Kidney (tissue), 2 donors: ENCODE results near the gene CD200.

GRCh38 chr3:108046845-108047581, 43.8 kb downstream of the CD47 start:
- PRO-cap = no peak
- RRBS = no CpG with 5 or more reads among the region's 4 CpGs

DNA sequence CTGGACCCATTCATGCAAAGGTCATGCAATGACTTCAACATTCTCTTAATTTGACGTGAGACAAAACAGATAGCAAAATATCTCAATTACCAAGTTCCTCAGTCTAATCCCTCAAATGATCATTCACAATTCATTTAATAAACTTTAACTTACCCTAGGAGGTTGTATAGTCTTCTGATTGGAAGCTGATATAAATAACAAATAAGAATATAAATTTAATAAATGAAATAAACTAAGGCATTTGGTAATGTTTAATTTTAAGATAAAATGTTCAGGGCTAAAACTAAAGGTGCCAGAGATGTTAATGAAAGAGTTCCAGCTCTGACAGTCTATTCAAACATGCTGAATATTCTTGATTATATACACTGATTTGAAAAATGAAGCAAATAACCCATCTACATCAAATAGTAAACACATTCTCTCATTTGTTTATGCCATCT, 39.0 kb downstream of the CD47 start:
- PRO-cap = no peak
- RRBS = no CpG with 5 or more reads among the region's 1 CpG

GRCh38 chr3:108090102-108090895, 532 bp downstream of the CD47 start:
- PRO-cap = bidirectional peak, plus-strand start at chr3:108090468, minus-strand start at chr3:108090409
- RRBS = no CpG with 5 or more reads among the region's 51 CpGs

GRCh38 chr3:108250338-108250816, 28.2 kb upstream of the IFT57 start:
- PRO-cap = no peak
- RRBS = no CpG with 5 or more reads among the region's 4 CpGs

DNA sequence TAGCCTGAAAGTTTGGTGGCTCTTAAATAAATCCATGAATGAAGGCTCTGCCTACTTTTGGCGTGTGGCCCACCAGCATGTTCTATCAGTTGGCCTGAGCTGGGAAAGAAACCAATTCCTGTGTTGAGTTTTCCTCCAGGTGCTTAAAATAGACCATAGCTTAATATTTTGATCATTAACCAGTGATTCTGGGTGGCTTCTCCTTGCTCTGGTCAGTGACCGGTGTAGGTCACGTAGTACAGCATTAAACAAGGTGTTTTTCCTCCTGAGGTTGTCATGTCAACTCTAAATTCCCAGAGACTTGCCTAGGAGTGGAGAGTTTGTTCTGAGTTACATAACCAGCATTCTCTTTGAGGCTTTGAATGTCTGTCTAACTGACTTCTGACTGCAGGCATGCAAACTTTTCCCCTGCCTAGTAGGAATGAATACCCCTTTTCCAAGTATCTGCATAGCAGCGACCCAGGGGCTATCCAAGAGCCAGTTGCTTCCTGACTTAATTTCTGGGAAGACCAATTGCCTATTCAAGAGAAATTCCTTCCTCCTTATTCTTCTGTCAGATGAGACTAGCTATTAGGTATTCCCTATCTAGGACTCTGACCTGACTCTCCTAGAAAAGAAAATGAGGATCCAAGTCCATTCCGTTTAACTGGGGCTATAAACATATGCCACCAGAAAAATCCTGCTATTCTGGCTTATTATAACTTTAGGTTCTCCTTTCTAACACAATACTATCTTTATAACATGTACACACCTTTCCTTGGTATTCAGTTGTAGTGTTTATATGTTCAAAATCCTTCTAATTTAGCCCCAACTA, 1.5 kb downstream of the HHLA2 start:
- PRO-cap = no peak
- RRBS = no CpG with 5 or more reads among the region's 5 CpGs

GRCh38 chr3:108602441-108603429, 13.2 kb downstream of the DZIP3 start:
- PRO-cap = no peak
- RRBS = no CpG with 5 or more reads among the region's 8 CpGs

DNA sequence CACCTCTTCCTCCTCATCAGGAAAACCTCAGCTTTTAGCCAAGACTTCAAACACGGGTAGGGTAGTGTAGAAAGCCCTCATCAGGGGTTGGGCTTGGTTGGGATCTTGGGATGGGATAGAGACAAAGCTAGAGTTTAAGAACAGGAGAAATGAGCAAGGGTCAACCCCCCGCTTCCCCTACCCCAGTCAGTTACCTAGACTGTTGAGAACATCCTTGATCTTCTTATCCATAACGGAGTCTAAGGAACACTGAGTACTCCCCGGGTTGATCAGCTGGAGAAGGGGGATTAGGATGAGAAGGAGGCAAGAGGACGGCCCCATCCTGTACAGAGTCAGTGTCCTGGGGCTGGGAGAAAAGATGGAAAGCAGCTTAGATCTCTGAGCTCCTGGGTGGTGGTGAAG, 344 bp downstream of the RETNLB start:
- PRO-cap = no peak
- RRBS = no CpG with 5 or more reads among the region's 5 CpGs

DNA sequence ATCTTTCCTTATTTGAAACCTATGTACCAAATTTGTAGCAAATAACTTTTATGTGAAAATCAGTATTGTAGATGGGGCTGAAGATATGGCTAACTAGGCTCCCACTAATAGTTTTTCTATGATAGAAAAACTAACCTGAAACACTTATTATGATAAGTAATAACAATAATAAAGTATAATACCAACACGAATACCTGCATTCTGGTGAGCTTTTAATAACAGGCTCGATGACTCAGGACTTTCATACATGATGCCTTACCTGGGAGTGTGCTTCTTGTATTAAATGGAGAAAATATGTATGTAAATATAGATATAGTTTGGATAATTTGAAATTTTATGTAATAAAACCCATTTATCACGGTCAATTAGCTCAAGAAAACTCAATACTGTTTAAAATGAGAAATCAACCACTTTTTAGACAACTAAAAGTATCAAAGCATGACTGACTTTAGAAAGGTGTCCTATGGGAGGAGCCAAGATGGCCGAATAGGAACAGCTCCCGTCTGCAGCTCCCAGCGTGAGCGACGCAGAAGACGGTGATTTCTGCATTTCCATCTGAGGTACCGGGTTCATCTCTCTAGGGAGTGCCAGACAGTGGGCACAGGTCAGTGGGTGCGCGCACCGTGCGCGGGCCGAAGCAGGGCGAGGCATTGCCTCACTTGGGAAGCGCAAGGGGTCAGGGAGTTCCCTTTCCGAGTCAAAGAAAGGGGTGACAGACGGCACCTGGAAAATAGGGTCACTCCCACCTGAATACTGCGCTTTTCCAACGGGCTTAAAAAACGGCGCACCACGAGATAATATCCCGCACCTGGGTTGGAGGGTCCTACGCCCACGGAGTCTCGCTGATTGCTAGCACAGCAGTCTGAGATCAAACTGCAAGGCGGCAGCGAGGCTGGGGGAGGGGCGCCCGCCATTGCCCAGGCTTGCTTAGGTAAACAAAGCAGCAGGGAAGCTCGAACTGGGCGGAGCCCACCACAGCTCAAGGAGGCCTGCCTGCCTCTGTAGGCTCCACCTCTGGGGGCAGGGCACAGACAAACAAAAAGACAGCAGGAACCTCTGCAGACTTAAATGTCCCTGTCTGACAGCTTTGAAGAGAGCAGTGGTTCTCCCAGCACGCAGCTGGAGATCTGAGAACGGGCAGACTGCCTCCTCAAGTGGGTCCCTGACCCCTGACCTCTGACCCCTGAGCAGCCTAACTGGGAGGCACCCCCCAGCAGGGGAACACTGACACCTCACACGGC, 182.8 kb upstream of the NECTIN3 start:
- PRO-cap = no peak
- RRBS = no CpG with 5 or more reads among the region's 38 CpGs

GRCh38 chr3:111083536-111084700, 12.3 kb downstream of the NECTIN3 start:
- PRO-cap = no peak
- RRBS = no CpG with 5 or more reads among the region's 8 CpGs

DNA sequence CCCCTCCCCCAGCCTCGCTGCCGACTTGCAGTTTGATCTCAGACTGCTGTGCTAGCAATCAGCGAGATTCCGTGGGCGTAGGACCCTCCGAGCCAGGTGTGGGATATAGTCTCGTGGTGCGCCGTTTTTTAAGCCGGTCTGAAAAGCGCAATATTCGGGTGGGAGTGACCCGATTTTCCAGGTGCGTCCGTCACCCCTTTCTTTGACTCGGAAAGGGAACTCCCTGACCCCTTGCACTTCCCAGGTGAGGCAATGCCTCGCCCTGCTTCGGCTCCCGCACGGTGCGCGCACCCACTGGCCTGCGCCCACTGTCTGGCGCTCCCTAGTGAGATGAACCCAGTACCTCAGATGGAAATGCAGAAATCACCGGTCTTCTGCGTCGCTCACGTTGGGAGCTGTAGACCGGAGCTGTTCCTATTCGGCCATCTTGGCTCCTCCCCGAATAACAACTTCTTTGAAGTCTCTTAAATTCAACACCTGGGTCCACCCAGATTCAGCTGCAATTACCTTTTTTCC, 19.9 kb downstream of the CD96 start:
- PRO-cap = no peak
- RRBS = no CpG with 5 or more reads among the region's 31 CpGs

DNA sequence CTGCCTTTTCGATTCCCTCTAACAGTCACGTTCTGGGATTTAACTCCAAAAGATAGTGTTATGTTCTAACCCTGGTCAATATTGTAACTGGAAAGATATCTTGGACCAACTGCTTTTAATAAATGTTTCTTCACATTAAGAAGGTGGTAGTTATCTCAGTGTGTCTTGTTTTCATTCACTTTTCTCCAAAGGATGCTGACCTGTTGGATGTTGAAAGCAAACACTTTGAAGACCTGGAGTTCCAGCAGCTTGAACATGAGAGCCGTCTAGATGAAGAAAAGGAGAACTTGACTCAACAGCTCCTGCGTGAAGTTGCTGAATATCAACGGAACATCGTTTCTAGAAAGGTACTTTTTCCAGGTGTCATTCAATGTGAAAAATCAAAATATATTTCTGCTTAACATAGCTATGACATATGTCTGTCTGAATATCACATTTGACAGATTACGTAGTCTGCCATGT, 39.5 kb upstream of the ABHD10 start:
- PRO-cap = no peak
- RRBS = no CpG with 5 or more reads among the region's 7 CpGs

DNA sequence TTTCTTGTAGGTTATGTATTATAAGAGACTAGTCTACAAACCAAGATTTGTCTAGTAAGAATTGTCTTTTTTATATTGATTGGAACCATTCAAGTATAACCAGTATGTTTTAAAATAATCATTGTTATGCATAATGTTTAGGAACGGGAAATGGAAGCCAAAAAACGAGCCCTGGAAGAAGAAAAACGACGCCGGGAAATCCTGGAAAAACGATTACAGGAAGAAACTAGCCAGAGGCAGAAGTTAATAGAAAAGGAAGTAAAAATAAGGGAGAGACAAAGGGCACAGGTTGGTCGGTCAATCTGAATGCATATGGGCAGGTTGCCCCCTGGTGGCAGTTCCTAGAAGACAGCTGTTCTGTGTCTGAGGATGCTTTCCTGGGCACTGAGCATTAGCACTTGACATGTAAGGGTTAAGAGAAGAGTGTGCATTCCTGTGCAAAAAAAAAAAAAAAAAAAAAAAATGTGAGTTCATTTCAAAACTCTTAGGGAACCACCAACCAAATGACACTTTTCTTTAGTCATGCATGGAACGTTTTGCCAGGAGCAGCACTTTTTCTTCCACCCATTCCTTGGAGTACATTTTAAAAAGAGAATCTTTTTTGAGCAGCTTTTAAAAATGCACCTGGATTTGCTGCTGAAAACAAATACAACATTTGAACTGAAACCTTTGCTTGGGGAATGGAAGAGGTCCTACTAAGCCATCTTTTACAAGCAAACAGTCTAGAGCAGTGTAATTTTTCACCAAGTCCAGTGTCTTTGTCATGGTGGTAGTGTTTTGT, 11.1 kb upstream of the ABHD10 start:
- PRO-cap = no peak
- RRBS = no CpG with 5 or more reads among the region's 8 CpGs

DNA sequence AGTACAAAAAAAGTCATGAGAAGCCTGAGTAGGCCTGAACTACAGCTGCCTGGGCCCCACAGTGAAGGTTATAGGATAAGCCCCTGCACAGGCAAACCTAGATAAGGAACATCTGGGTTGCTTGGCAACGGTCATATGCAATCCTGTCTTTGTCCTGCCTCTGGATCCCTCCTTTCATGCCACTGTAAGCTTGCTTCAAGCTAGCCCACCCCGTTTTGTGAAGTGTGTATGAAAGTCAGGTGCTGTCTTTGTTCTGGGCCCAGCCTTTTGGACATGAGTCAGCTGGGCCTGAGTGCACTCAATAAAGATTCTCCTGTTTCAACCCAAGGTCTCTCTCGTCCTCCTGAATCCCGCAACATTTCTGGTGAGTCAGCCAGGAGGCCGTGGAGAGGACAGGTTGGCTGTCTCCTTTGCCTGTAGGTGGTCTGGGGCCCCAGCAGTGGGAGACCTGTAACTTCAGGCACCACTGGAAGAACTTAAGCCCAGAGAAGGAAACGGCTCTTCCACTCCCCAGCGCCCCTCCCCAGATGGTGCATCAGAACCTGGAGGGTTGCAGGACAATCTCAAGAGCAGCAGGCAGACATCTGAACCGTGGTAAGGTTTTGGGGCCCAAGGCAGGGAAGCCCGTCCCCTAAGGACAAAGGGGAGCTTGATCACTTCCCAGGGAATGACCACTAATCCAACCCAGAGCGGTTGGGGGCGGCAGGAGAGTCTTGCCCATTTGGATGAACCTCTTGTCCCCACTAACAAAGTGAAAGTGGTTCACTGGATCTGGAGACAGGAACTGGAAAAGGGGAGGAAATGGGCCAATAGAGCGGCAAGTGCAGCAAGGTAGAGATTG, 8.3 kb upstream of the SLC9C1 start:
- PRO-cap = no peak
- RRBS = no CpG with 5 or more reads among the region's 12 CpGs

GRCh38 chr3:112332944-112333936, at the start of gene CD200:
Gene CD200, plus strand, starts transcription at chr3:112333156.
- PRO-cap = bidirectional peak, plus-strand start at chr3:112333156, minus-strand start at chr3:112333214; bidirectional peak, plus-strand start at chr3:112333659, minus-strand start at chr3:112333566; bidirectional peak, plus-strand start at chr3:112334063, minus-strand start at chr3:112333745
- RRBS = 2% methylated on average over 18 of the region's 49 CpGs

- PRO-cap = no peak
- RRBS = no CpG with 5 or more reads among the region's 7 CpGs
Measured at GRCh38 chr3:112374165-112374895, 41.4 kb downstream of the CD200 start.

GRCh38 chr3:112395305-112395896, 62.4 kb downstream of the CD200 start:
- PRO-cap = no peak
- RRBS = no CpG with 5 or more reads among the region's 3 CpGs

- PRO-cap = no peak
- RRBS = no CpG with 5 or more reads among the region's 2 CpGs
Measured at GRCh38 chr3:112497831-112498251, 1.4 kb downstream of the BTLA start.

- PRO-cap = no peak
- RRBS = no CpG with 5 or more reads among the region's 4 CpGs
Measured at GRCh38 chr3:112548330-112548860, 13.4 kb downstream of the ATG3 start.

GRCh38 chr3:112561057-112561809, 529 bp downstream of the ATG3 start:
- PRO-cap = bidirectional peak, plus-strand start at chr3:112561217, minus-strand start at chr3:112561216; bidirectional peak, plus-strand start at chr3:112561709, minus-strand start at chr3:112561630
- RRBS = under 1% methylated on average over 25 of the region's 61 CpGs

GRCh38 chr3:112653675-112654466, 12.9 kb upstream of the CCDC80 start:
- PRO-cap = no peak
- RRBS = no CpG with 5 or more reads among the region's 7 CpGs